ENCODE data around the genes ARVCF and DGCR6L.

GRCh38 chr22:20016008-20017106, at the start of gene ARVCF:
TSS of gene ARVCF (minus strand) at chr22:20016823.
- PRO-cap = bidirectional peak, plus-strand start at chr22:20016976, minus-strand start at chr22:20016812
- RAMPAGE, long total RNA, 4 experiments = no peak in any of the 4 experiments

DNA sequence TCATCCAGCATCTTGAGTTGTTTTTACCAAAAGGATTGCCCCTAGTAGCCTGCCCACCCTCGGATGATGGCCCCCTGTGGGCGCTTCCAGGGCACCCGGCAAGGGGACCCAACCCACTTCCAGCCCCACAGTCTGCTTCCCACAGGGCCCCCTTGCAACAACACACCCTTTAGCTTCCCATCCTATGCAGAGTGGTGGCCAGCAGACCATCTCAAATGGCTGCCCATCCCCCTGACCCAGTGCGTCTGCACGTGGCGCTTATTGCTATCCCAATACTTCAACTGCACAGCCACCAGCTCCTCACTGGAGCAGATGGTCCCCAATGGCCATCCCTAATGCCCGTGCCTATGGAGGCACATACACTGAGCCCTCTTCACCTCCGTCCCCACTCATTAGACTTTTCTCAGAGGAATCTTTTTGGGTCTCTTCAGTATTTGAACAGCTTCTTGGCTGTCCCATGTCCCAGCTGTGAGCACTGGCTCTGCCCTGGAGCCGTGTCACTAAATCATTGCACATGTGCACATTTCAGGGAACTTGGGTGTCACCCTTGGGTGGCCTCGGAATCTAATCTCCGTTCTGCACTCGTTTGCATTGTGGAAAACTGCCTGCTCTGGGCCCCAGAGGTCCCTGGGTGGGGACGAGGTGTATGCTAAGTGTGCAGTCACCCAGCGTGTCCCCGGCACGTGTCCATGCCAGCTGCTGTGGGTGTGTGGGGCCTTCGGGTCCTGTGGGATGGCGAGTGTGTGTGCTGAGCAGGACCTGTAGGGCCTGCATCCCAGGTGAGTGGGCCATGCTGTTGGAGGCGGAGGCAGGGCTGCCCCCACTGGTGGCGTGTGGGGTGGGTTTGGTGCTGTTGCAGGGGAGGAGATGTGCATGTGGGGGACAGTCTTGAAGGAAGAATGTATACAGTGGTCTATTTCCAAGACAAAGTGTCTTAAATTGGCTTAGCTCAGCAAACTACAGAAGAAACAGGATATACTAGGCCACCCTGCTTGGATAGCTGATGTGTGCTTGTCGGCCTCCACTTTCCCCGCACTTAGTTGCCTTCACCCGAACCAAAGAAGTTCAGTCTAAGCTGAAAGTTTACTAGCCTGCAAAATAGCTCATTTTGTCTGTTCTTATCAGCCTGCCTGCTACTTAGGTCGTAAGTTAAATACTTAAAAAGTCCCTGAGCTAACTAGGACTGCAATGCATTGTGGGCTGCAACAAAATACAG, 14.4 kb downstream of the TANGO2 start:
- PRO-cap = no peak
- RAMPAGE, long total RNA, 4 experiments = no peak in any of the 4 experiments

DNA sequence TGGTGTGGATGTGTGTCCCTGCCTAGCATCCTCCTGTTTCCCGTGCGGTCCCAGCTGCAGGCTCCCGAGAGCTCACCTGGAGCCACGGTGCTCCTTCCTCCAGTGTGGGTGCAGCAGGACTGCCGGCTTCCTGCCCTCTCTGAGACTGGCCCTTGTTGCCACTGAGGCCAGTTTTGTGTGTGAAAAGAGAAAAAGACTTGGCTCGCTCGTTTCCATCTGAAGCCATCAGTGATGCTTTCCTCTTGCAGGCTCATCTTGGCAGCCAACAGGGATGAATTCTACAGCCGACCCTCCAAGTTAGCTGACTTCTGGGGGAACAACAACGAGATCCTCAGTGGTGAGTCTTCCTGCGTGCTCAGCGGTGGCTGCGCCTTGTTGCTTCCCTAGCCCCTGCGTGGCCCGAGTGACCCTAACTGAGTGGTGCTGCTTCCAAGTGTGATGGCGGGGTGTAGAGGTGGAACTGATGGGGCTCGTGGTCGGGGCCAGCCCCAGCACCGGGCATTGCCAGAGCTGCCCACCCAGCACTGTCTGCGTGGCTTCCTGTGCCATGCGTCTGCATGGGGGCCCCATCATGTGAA, 22.3 kb downstream of the TANGO2 start:
- PRO-cap = no peak
- RAMPAGE, long total RNA, 4 experiments = no peak in any of the 4 experiments

GRCh38 chr22:20126635-20127669, 4.7 kb upstream of the ZDHHC8 start:
- PRO-cap = no peak
- RAMPAGE, long total RNA, 4 experiments = no peak in any of the 4 experiments

DNA sequence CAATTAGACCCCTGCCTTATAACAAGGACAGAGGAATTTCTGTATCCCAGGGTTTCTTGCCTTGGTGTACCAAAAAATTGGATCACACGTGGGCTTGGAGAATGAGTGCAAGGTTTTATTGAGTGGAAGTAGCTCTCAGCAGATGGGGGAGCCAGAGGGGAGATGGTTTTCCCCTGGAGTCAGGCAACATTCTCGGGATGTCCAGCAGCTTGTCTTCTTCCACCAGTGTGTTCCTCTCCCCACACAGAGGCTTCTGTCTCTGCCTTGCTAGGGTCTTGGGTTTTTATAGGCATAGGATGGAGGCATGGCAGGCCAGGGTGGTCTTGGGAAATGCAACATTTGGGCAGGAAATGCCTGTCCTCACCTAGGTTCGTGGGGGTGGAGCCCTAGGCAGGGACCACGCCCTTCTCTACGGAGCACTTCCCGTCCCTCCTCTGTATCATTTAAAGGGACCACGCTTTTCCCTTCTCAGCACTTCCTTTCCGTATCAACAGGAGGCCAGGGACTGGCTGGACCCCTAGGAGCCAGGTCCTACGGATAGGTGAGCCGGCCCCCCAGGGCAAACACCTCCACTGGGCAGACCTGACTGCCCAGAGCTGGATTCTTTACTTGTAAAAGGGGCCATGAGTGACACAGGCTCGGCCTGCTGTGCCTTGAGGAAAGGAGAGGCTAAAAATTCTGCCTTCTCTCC, 55.2 kb upstream of the CCDC188 start:
- PRO-cap = bidirectional peak, plus-strand start at position 474 of the sequence, minus-strand start at position 258 of the sequence
- RAMPAGE, long total RNA, 4 experiments = no peak in any of the 4 experiments

DNA sequence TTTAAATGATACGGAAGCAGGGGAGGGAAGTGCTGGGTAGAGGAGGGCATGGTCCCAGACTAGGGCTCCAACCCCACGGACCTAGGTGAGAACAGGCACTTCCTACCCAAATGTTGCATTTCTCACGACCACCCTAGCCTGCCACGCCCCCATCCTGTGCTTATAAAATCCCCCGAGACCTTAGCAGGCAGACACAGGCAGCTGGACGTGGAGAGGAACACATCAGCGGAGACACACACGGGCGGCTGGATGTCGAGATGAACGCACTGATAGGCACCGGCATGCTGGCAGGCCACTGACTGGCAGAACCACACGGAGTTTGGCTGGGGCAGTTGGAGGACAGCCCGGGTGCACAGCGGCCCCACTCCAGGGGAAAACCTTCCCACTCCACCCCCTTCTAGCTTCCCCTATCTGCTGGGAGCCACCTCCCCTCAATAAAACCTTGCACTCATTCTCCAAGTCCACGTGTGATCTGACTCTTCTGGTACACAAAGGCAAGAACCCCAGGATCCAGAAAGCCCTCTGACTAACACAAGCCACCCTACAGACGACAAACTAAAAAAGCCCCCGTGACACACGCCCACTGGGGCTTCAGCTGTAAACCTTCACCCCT, 18.9 kb upstream of the RTN4R start:
- PRO-cap = no peak
- RAMPAGE, long total RNA, 4 experiments = no peak in any of the 4 experiments

DNA sequence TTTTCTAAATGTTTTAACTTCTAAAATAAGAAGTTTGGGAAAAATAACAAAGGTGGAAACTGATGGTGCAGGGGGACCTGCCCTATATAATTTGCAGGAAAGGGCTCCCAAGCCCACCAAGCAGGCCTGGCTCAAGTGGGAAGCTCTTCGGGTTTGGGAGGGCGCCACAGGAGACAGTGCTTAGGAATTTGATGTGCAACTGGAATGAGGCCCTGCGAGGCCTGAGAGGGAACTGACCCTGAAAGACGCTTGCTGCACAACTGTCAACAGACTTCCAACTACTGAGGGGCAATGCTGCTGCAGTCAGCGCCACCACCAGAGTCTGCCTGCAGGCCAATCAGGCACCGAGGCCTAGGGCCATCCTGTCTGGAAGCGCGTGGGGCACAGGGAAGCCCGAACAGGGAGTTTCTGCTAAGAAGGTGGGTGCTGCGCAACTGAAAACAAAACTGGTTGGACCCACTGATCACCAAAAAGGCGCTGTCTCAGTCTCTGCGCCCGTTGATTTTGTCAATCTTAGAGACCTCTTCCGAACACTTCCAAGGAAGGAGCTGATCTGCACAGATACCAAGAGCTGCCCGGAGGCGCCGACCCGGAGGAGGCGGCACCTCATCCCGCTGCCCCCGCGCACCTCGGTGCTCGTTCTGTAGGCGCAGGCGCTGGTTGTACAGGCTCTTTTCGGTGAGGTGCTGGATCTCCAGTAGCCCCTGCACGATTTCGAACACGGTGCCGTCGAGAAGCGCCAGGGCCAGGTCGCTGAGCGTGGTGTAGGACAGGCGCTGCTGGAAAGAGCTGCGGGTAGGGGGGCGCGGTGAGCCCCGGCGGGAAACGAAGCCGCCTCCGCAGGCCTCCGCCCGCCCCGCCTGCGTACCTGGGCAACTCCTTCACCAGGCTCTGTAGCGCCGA, 598 bp downstream of the DGCR6L start:
- PRO-cap = no peak
- RAMPAGE, long total RNA, 4 experiments = no peak in any of the 4 experiments

- PRO-cap = bidirectional peak, plus-strand start at chr22:20320112, minus-strand start at chr22:20320023
- RAMPAGE, long total RNA, 4 experiments = start-site peak on the minus strand in 4 of 4 experiments, at chr22:20320011-20320065 at its widest, 96 to 498 reads per replicate
Observed at GRCh38 chr22:20319914-20320964, at the start of gene DGCR6L. TSS of gene DGCR6L (minus strand) at chr22:20320060.

GRCh38 chr22:20372250-20372960, 21.5 kb upstream of the ZNF74 start:
- PRO-cap = no peak
- RAMPAGE, long total RNA, 4 experiments = no peak in any of the 4 experiments

DNA sequence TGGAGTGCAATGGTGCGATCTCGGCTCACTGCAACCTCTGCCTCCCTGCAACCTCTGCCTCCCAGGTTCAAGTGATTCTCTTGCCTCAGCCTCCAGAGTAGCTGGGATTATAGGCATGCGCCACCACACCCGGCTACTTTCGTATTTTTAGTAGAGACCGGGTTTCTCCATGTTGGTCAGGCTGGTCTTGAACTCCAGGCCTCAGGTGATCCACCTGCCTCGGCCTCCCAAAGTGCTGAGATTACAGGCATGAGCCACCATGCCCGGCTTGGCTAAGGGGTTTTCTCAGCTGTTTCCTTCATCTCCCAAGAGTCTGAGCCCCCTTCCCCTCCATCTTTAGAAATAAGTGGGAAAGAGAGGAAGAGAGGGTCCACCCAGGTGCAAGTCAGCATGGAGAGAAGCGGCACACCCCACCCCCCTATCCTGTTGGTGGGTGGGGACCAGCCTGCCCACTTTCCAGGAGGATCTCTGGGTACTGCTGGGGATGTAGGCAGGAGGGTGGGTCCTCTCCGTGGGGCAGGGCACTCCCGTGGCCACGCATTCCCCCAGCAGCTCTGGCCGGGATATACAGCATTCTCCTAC, 9.2 kb downstream of the SCARF2 start:
- PRO-cap = no peak
- RAMPAGE, long total RNA, 4 experiments = no peak in any of the 4 experiments

GRCh38 chr22:20436165-20436778, 1.4 kb downstream of the SCARF2 start:
- PRO-cap = unidirectional peak, plus-strand start at chr22:20436437
- RAMPAGE, long total RNA, 4 experiments = no peak in any of the 4 experiments

DNA sequence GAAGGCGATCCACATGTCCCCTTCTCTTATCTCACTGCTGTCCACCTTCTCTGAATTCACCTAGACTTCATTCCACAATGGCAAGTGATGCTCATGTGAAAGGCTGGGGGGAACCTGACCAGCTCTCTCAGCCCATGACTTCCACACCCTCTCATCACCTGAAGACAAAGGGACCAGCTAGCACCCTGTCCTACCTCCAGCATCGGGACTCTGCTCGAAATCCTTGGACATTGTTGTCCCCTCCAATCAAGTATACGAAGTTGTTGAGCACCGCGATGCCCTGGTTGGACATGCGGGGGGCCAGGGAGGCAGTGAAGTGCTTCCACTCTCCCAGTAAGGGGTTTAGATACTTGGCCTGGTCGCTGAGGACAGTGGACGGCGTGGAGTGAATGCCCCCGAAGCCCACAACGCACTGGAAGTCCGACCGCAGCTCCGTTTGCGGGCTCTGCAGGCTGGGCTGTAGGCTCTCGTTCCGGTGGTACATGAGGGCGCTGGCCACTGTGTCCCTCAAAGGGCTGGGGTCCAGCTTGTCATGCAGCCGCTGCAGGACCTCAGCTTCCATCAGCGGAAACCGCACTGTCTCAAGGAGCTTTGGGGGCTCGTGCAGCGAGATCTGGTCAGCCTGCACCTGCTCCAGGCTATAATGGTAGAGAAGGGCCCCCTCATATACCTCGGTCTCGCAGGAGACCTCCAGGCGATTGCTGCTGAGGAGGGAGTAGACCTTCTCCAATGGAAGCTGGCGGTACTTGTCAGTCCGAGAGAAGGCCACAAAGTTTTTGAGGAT, 27.2 kb upstream of the SCARF2 start:
- PRO-cap = no peak
- RAMPAGE, long total RNA, 4 experiments = no peak in any of the 4 experiments

DNA sequence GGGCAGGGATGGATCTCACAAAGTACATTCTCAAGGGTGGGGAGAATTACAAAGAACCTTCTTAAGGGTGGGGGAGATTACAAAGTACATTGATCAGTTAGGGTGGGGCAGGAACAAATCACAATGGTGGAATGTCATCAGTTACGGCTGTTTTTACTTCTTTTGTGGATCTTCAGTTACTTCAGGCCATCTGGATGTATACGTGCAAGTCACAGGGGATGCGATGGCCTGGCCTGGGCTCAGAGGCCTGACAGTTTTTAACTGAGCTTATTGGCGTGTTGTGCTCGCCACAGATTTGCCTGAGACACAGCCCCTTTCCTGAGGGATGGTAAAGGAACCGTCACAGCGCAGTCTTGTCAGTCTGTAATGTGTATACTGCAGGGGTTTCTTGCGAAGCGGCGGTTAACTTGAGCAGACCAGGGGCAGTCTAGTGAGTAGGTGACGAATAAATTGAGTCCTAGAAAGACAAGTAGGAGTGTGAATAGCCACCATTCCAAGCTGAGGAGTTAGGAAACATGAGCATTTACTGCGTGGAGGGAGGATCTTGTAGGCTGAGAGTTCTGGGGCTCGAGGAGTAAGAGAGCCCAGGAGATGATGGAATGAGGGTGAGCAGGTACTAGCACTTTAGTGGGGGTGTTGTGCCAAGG, 1.3 kb downstream of the MED15 start:
- PRO-cap = no peak
- RAMPAGE, long total RNA, 4 experiments = no peak in any of the 4 experiments

GRCh38 chr22:20531304-20532351, 24.2 kb downstream of the MED15 start:
- PRO-cap = bidirectional peak, plus-strand start at chr22:20531593, minus-strand start at chr22:20531384
- RAMPAGE, long total RNA, 4 experiments = no peak in any of the 4 experiments

DNA sequence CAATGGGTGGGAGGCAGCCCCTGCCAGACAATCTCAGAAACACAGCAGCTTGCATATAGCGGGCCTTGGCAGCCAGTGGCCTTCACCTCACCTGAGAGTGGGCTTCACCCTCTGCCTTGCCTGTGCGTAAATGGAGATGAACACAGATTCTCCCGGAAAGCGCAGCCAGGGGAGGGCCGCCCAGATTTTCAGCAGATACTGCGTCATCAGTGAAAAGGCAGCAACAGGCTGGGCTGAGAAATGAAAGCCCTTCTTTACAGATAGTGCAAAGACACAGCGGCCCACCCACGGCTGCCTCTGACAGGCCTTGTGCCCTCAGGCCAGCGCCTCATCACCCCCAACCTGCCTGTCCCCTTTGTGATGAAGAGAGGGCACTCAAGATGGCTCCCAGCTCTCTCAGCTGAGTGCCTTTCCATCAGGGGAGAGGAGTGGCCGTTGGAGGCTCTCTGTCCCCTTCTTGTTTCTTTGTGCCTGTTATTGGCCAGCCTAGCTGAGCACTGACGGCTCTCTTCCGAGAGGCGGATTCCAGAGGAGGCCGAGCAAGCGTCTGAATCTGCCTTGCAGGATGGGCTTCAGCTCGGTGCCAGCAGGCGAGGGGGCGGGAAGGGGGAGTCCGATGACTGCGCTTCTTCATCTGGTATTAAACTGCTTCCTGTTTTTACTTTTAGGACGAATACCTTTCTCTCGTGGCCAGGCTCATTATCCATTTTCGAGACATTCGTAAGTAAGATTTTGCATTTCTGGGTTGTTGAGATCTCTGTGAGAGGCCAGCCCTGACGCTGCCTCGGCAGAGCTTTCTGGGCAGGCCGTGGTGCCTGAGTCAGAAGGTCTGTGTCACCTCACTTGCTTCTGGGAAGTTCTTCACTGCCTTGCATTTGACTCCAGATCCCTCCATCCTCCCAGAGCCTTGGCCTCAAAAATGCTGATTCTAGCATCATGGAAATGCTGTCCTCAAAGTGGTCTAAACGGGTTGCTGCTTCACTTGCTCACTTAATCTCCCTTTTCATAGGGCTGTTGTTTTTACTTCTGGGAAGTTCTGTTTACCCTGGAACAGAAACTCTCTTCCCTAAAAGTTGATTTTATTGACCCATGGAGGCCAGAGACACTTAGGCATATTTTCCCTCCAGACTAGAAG, 43.7 kb downstream of the MED15 start:
- PRO-cap = bidirectional peak, plus-strand start at position 667 of the sequence, minus-strand start at position 473 of the sequence; bidirectional peak, plus-strand start at position 884 of the sequence, minus-strand start at position 799 of the sequence
- RAMPAGE, long total RNA, 4 experiments = no peak in any of the 4 experiments

- PRO-cap = no peak
- RAMPAGE, long total RNA, 4 experiments = no peak in any of the 4 experiments
Observed at GRCh38 chr22:20563755-20564808, 56.7 kb downstream of the MED15 start.

DNA sequence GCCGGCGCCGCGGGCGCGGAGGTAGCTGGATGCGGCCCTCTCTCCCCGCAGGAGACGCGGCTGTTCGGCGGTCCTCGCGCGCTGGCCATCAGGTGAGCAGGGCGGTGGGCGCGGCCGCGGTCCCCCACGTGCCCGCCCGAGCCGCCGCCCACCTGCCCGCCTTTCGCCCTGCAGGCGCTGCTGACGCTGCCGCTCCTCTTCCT, 69.9 kb upstream of the SERPIND1 start:
- PRO-cap = no peak
- RAMPAGE, long total RNA, 4 experiments = no peak in any of the 4 experiments

DNA sequence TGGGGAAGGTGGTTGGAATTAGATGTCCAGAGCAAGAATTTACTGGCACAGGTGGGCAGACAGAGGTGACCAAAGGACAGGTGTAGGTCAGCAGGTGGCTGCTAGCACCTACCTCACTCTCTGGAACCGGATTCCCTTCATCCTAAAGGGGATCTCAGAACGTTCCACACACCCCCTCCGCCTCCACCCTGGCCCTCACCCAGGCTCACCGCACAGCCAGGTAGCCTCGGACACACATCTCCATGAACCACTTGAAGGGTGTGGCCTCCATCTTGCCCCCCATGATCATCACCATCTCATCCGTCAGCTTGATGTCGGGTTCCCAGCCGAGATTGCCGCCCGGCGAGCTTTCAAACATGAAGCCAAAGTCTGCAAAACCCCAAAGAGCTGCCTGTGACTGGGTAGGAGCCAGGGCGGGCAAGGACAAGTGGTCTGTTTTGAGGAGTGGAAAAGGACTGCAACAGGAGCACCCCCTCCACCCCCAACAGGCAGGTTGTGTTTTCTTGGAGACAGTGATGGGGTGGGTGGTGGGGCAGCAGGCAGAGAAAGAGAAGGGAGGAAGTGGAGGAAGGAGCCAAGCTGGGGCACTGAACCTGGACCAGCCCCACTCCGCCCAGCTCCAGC, 63.3 kb upstream of the SERPIND1 start:
- PRO-cap = no peak
- RAMPAGE, long total RNA, 4 experiments = no peak in any of the 4 experiments

DNA sequence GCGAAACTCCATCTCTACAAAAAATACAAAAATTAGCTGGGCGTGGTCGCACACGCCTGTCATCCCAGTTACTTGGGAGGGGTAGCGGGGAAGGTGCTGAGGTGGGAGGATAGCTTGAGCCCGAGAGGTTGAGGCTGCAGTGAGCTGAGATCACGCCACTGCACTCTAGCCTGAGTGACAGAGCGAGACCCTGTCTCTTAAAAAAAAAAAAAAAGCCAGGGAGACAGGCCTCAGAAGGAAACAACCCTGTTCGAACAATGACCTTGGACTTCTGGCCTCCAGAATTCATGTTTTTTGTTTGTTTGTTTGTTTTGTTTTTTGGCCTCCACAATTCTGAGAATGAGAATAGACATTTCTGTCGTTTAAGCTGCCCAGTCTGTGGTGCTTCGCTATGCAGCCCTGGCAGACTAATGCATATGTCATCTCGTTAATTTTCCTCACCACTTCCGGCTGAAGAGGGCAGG, 48.2 kb upstream of the SERPIND1 start:
- PRO-cap = no peak
- RAMPAGE, long total RNA, 4 experiments = no peak in any of the 4 experiments

DNA sequence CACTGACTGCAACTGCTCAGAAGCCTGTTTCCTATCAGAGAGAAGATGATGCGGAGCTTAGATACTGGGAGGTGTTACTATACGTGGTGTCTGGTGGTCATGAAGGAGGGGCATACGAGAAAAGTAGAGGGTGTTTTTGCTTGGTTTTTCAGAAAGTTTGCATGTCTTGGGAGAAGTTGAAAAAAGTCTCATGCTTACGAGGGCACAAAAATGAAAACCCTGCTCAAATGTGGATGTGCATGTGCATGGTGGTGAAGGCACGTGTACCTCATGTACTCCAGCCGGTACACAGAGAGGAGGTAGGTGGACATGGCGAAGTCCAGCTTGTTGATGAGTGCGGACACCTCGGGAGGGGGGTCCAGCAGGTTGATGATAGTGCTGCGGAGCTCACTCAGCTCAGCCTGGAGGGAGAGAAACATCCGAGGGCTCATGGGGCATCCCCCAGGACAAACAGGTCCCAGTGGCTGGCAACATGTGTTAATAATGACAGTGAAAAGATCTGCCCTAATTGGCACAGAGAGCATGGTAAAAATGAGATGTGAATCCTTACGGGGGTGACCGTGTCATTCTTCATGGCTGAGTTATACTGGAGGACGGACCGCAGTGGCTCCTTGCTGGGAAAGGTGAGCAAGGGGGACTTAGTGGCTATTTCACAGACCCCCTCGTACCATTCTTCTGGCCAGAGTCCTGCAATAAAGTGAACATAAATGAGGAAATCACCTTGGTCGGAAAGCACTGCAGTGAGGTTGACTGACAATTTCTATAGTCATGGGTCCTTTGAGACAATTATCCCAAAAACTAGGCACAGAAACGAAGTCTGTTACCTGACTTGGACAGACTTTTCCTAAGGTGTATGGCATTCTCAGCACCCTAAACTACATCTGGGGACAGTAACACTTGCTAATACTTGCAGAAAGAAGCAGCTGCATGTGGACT, 9.1 kb upstream of the SERPIND1 start:
- PRO-cap = no peak
- RAMPAGE, long total RNA, 4 experiments = no peak in any of the 4 experiments

Data from gastroesophageal sphincter (tissue), 4 donors.